A673 (cell line): ENCODE data around the gene ZNF330.

DNA sequence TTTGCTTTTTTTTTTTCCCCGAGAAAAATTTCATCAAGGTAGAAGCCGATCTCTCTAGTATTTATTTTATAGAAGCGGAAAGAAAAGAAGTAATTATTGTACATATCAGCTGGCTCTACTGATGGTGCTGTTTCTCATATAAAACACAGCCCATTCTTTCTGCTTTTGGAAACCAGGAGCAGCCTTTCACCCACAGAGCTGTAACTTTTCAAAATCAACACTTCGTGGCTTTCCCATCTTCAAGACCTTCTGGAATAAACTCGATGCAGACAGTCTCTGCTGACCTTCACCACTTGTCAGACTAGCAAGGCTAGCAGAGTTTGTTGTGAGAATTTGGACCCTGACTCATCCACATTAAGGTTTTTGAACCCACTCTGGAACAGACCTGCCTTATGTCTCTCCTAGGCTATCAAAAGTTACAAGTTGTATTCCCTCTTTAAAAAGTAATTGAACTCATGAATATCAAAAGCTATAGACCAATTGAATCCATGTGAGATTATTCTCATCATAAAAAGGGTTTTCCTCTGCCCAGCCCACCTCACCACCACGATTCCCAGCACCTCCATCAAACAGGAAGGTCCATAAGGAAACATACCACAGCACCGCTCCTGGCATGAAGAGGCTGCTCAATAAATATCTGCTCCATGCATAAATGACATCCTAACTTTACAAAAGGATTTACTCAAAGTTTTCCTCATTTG, 88.6 kb downstream of the MAML3 start:
- PRO-cap, result no peak

DNA sequence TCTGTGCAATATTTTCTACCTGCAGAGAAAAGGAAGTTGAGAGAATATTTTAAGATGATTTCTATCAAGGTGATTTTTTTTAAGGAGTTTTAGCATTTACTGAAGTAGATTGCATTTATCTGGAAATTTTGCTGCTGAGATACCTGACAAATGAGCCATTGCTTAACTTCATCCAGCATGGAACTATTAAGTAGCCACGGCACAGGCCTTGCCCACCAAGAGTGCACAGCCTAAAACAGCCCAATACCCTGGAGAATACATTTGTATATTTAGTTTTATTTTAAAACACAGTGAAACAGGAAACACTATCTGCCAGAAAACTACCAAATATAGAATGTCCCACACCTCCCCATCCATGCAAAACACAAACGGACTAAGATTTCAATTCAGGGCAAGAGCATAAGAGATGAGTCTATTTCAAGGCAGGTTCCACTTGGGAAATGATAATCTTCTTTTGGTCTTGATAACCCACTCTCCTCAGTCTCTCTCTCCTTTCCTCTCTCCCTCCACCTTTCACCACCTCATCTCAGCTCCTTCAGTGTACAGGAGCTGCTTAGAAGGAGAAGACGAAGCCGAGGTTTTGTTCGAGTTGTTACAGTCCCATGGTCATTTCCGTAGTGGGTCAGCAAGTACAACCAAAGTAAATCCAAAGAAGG, 57.0 kb downstream of the MAML3 start:
- PRO-cap, result no peak

GRCh38 chr4:140188961-140189366, 35.0 kb upstream of the MAML3 start:
- PRO-cap, result no peak

GRCh38 chr4:140251043-140251385, 97.0 kb upstream of the MAML3 start:
- PRO-cap, result unidirectional peak, minus-strand start at chr4:140251146; unidirectional peak, minus-strand start at chr4:140251154; unidirectional peak, minus-strand start at chr4:140251189; bidirectional peak, plus-strand start at chr4:140251256, minus-strand start at chr4:140251189

DNA sequence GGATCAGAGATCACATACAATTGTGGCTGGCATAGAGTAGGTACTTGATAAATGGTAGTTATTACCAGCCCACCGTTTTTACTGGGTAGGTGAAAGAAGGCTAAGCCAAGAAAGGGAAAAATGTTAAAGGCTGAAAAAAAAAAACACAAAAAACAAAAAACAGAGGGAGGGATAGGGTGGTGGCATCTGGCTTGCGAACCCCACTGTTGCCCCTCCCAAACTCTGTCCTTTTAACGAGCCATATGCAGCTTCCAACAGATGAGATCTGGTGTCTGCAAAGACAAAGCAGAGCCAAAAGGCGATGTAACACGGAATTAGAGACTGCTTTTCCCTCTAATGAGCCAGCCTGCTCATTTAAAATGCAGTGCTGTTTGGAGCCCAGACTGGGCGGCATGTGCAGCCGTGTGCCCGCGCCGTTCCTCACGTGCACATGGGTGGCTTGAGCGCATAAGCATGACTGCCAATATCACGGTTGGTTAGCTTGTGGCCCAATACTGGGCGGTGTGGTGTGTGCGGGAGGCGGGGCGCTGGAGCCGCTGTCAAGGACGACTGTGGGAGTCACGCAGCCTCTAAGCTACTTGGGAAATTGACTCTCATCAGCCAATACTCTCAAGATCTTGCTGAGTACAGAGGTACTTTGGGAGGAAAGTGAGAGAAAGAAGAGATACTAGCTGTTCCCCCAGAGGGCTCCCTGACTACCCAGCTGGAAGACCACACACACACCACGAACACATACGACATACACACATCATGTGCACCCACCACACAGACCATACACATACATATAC, 87.0 kb upstream of the SCOC start:
- PRO-cap, result no peak

GRCh38 chr4:140342967-140343928, 30.2 kb upstream of the SCOC start:
- PRO-cap, result no peak

GRCh38 chr4:140374332-140374625, 833 bp downstream of the SCOC start:
- PRO-cap, result no peak

DNA sequence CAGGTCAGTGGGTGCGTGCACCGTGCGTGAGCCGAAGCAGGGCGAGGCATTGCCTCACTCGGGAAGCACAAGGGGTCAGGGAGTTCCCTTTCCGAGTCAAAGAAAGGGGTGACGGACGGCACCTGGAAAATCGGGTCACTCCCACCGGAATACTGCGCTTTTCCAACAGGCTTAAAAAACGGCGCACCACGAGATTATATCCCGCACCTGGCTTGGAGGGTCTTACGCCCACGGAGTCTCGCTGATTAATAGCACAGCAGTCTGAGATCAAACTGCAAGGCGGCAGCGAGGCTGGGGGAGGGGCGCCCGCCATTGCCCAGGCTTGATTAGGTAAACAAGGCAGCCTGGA, 14.0 kb downstream of the CLGN start:
- PRO-cap, result no peak

DNA sequence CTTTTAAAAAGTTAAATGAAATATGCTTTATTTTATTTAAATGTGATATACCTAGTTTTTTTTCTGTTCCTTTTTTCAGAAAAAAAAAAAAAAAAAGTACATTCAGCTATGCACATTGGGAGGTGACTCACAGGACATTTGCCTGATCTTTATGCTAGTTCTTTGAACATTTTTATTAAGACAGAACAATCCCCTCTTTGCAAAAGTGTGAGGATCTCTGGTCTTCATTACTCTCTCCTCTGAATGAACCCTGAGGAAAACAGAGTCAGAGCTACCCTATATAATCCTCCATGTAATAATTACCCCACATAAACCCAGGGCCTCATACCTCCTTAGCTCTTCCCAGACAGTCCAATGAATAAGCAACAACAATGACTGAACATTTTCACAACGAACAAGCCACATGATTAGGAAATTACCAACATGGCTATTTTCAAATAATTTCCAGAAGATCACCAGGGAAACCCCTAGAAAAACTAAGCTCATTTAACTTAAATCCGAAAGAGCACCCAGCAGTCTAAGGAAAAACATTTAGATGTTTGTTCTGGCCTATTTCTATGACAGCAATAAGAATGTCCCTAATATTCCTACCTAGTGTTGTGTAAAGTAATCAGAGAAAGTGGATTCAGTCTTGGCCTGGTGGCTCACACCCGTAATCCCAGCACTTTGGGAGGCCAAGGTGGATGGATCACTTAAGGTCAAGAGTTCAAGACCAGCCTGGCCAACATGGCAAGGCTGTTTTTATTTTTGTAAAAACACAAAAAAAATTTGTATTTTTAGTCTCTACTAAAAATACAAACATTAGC, 37.8 kb downstream of the TBC1D9 start:
- PRO-cap, result unidirectional peak, minus-strand start at position 252 of the sequence

- PRO-cap, result bidirectional peak, plus-strand start at chr4:140743549, minus-strand start at chr4:140743522
These were observed 12.9 kb downstream of the TBC1D9 start for GRCh38 chr4:140743109-140743958.

DNA sequence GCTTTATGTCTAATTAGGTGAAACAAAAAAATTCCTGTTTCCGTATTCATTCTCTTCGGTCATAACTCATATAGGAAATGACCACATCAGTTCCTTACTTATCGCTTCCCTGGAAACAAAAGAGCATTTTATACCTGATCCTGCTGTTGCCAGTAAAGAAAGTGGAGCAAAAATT, 930 bp downstream of the TBC1D9 start:
- PRO-cap, result no peak

DNA sequence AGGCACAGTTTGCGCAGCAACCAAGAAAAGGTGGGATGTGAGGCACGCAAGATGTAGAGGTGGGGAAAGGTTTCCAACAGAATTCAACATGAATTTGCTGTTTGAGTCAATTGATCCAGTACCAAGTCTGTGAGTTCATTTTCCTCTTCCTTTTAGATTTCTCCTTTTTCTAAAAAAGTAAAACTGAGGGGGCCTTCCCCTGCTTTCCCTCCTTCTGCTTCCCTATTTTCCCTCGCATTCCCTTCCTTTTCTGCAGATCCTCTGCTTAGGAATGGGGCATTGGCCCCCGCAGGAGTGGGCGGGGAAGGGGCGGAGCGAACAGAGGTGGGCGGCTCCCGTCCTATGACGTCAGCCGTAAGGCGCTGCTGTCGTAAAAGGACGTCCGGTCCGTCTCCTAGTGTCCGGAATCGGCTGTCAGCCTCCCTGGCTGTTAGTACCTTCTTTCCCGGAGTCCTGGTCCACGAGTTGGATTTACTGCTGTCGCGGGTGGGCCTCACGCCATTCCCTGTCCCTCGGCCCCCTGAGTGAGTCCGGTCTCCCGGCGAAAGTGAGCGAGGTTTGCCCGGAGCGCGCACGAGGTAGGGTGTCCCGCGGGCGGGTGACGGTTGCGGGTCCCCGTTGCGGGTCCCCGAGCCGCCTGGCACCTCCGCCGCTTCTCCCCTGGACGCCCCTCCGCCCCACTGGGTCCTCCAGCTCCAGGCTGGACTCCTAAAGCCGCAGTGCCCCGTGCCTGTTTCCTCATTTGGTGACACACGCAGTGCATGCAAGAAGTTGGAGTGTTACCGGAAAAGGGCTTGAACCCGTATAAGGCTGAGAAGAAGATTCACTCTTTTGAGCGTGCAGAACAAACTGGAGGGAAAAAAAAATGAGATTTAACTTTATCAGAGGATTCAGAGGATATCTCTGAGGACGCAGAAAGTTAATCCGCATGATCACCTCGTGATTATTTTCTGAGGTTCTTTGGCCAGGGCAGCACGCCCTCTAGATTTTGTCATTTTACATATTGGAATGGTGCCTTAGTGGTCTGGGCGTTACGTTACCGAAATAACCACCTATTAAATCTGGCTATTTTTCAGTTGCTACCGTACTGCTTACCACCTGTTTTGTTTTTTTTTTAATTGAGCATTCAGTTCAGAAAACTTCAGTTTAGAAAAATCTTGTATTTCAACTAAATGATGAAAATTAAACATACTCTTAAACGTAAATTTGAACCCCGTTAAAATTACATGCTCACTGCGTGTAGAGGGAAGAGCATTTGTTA, at the start of gene ZNF330:
TSS of gene ZNF330 (plus strand) at position 365 of the 1,261 bp plus-strand sequence.
- PRO-cap, result bidirectional peak, plus-strand start at position 373 of the sequence, minus-strand start at position 252 of the sequence; bidirectional peak, plus-strand start at position 741 of the sequence, minus-strand start at position 763 of the sequence

DNA sequence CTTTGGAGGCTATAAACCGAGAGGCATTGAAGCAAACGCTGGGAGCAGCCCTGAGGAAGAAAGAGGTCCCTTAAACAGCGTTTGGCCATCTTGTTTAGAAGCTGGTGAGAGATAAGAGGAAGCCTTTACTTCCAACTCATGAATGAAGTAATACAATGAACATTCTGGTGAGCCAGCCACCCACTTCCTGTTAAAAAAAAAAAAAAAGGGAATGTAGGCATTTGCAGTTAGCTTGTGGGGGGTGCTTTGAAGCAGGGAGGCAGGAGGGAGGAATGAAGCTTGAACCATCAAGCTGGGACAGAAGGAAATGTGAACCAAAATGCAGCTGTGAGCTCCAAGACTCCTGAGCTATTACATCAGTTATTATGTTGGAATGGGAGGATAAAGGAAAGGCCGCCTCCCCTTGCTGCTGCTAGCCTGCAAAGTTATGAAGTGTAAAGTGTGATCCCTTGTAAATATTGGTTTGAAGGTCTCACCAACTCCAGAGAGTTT, 132.5 kb downstream of the ZNF330 start:
- PRO-cap, result bidirectional peak, plus-strand start at position 359 of the sequence, minus-strand start at position 308 of the sequence

DNA sequence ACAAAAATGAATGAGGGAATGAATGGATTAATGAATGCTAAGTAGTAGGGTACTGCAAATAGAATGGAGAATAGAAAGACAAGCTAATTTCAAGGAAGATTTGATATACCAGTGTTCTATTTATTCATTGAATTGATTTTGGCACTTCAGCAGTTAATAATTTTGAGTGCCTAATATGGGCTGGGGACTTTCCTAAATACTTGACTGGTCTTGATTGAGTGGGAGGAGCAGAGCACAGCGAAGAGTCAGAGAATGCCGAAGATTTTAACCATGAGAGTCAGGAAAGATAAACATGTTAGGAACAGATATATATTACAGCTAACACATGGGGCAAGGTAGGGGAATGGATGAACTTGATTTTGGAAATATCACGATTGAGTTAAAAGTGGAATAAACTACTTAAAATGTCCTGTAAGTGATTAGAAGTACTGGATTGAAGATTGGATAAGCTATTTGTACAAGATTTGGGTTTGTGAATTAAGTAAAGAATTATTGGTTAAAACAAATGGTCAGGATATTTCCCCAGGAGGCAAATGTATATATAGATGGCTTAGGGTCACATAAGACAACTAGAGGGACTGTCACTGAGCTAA, 10.7 kb downstream of the IL15 start:
- PRO-cap, result no peak

DNA sequence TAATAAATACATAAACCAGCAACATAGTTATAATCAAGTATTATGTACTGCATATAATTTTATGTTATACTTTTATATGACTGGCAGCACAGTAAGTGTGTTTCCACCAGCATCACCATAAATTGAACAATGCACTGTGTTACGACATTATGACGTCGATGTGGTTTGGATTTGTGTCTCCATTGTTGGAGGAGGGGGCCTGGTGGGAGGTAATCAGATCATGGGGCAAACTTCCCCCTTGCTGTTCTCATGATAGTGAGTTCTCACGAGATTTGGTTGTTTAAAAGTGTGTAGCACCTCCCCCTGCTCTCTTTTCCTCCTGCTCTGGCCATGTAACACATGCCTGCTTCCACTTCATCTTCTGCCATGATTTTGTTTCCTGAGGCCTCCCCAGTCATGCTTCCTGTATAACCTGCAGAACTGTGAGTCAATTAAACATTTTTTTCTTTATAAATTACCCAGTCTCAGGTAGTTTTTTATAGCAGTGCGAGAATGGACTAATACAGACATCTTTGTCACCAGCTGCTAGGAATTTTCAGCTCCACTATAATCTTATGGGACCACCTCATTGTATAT, 21.6 kb downstream of the IL15 start:
- PRO-cap, result no peak

DNA sequence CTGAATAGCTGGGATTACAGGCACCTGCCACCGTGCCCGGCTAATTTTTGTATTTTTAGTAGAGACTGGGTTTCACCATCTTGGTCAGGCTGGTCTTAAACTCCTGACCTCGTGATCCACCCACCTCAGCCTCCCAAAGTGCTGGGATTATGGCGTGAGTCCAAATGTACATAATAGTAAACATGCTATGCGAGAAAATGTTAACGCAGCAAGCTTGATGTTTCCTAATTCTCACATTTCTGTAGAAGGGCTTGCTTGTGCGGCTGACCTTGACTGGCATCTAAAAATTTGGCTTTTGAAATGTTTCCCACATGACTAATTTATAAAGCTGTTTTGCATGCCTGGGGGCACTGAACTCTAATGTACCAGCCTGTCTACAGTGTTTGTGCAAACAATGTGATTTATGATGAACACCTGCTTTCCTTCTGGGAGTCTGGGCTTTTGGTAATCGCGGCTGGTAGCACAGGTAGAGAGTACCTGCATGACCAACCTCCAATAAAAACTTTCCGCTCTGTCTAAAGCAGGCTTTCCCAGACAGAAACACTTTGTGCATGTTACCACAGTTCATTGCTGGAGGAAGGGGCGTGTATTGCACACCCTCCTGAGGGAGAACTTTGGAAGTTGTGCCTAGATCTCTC, 216.9 kb downstream of the IL15 start:
- PRO-cap, result no peak

DNA sequence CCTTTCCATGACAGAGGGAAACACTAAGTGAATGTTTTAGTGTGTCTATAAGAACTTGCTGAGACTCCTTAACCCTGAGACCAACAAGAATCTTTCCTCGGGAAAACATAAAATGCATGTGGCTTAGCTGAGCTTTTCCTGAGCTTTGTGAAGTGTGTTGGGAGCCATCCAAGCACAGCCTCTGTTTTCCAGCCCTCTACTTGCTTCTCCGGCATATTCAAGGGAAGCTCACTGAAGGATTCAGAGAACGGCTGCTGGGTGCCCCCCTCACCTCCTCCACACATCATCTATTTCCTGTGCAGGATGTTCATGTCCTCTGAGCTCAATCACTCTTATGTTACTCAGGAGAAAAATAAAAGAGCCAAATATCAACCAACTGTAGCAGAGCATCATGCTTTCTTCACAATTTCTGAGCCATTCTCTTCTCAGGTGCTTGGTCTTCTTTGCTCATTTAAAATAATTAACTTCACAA, 492.2 kb downstream of the IL15 start:
- PRO-cap, result no peak

DNA sequence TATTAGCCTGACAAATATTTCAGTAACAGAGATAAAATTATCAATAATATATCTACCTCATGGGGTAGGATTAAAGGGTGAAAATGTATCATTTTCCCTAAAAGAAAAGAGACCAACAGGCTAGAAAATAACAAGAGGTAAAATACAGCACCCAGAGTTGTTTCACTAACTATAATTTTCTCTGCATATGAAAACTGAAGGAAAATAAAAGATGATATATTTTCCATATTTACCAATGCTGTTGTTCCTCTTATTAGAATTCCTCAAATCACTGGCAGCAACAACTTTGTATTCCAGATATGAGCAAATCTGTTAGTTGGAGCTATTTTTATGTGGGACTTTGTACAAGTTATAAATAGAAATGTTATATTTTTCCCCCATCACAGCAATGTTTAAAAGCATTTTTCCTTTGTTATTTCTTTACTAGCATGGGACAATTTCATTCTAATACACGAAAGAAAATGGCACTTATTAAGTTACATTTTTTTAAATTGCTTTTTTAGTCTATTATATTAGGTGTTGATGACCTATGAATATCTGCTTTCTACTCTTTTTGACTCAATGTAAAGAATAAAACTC, 540.4 kb downstream of the INPP4B start:
- PRO-cap, result no peak

- PRO-cap, result no peak
These were observed 289.6 kb downstream of the INPP4B start for GRCh38 chr4:142556518-142556873.

GRCh38 chr4:142565562-142566260, 280.4 kb downstream of the INPP4B start:
- PRO-cap, result no peak